Cardiac septum (tissue), 1 donor: ENCODE measurements around the gene RTP2.

DNA sequence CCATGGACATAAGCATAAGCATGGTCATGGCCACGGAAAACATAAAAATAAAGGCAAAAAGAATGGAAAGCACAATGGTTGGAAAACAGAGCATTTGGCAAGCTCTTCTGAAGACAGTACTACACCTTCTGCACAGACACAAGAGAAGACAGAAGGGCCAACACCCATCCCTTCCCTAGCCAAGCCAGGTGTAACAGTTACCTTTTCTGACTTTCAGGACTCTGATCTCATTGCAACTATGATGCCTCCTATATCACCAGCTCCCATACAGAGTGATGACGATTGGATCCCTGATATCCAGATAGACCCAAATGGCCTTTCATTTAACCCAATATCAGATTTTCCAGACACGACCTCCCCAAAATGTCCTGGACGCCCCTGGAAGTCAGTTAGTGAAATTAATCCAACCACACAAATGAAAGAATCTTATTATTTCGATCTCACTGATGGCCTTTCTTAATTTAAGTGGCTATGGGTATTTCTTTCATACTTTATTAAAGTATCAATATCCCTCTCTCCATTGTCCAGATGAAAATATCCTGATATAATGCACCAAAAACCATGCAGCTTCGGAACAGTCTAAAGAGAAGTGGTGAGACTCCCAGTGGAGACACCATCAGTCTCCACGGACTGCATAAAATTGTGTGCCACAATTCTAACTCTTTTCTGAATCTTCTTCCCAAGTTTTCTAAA, 24.9 kb downstream of the KNG1 start:
- PRO-cap, result no peak

- PRO-cap, result no peak
Measured at GRCh38 chr3:186785486-186786112, 2.2 kb downstream of the EIF4A2 start.

DNA sequence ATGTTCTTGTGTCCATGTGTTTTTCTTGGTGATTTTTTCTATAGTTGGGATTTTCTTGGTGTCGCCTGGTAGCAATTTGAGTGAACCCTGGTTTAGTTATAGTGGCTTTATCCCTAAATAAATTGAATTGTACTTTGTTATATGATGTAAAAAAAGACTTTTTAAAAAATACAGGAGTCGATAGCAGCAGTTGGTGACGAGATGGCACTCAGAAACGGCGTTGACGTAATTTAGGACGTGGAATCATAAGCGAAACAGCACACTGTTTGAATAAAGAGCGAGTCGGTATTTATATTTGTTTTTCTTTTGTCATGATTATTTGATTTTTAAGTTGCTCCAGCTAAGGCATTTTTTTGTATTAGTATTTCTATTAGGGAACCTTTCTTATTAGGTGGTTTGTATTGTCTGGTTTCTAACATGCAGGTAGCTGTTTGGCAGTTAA, 4.8 kb downstream of the EIF4A2 start:
- PRO-cap, result no peak

- PRO-cap, result no peak
Measured at GRCh38 chr3:186808797-186809158, 2.5 kb upstream of the RFC4 start.

- PRO-cap, result no peak
Measured at GRCh38 chr3:186893119-186893873, 37.0 kb upstream of the ST6GAL1 start.

GRCh38 chr3:186908786-186909543, 21.4 kb upstream of the ST6GAL1 start:
- PRO-cap, result no peak

GRCh38 chr3:186932483-186933024, 2.2 kb downstream of the ST6GAL1 start:
- PRO-cap, result bidirectional peak, plus-strand start at chr3:186932881, minus-strand start at chr3:186932717

GRCh38 chr3:186957638-186958271, 27.4 kb downstream of the ST6GAL1 start:
- PRO-cap, result no peak

GRCh38 chr3:186966252-186967122, 36.2 kb downstream of the ST6GAL1 start:
- PRO-cap, result unidirectional peak, plus-strand start at chr3:186966570

DNA sequence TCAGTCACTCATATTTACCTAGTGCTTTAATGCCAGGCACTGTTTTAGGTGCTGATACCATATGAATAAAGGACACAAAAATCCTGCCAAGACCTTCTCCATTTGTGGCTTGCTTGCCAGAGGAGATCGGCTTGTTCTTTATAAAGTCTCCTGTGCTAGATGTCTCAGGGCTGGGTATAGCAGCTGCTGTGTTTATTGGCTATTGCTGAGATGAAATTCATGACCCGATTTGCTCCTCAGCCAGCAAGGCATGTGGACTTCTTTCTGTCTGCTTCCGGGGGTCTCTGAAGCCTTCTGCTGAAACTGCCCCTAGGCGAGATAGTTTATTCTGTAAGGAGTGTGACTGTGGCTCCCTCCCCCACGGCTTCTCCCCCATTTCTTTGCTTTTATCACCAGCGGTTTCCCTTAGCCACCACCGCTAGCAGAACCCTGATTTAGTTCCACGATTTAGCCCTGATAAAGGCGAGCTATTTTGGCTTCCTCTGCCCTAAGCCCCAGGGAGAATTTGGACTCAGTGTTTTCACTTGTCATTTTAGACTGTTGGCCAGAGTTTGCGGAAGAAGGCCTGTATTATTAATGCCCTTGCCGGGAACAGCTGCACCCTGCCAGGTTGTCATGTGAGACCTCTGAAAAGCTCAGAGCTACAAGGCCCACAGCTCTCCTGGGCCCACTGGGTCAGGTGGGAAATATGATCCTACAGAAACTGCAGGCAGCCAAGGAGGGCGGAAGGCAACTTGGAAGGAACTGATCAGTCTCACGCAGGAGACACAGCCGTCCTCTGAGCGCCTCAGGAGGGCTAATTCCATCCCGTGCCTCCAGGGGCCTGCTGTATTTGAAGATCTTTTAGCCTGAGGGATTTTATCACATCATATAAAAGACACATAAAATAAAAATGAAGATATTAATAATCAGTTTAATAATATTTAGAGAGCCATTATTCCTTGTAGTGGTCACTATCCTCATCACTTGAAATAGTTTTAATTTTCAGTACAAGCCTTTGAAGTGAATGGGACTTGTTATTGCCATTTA, 46.9 kb downstream of the ST6GAL1 start:
- PRO-cap, result bidirectional peak, plus-strand start at position 699 of the sequence, minus-strand start at position 546 of the sequence

DNA sequence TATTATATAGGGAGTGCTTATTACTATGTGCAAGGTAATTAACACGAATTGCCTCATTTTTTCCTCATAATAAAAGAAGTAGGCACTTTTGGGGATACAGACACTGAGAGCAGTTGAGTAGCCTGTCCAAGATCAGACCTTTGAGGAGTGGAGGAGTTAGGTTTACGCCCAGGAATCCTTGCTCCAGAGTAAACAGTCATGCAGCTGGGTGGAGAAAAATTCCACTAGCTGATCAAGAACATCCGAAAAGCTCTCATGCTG, 53.2 kb downstream of the ST6GAL1 start:
- PRO-cap, result no peak

GRCh38 chr3:187025931-187026502, 95.7 kb downstream of the ST6GAL1 start:
- PRO-cap, result no peak

DNA sequence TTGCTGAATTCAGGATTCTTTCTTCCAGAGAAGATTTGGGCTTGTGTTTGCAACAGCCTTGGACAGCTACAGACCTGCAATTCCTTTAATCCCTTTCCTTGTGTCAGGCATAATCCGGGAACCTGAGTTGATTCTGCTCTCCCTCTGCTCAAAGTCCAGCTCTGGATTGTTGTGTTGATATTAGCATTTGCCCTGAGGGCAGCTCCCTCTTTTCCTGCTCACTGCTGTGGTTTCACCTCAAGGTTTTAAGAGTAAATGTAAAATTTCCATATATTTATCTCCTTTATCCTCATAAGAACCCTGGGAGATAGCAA, 23.3 kb upstream of the RTP1 start:
- PRO-cap, result no peak

GRCh38 chr3:187265488-187265874, 26.1 kb downstream of the MASP1 start:
- PRO-cap, result no peak

- PRO-cap, result no peak
Measured at GRCh38 chr3:187287216-187287477, 4.4 kb downstream of the MASP1 start.

- PRO-cap, result no peak
Measured at GRCh38 chr3:187537726-187538084, 132.5 kb downstream of the SST start.

DNA sequence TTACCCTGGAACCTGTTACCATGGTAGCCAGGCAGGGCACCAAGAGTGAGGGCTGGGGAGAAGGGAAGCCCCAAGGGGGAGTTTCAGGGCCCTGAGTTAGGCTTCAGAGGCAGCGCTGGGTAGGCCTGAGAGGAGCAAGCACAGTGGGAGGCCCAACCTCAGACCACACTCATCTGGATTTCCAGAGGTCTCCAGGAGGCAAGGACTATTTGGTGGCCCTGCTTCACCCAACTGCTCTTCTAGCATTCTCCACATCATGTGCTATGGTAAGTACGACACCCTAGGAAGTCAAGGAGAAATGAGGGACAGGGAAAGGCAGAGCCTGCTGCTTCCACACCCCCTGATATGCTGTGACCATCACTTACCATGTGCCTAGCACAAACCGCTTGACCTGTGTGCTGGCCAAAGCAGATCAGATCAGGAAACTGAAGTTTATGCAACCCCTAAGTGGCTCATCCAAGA, at the start of gene RTP2:
TSS of gene RTP2 (minus strand) at position 284 of the 462 bp plus-strand sequence.
- PRO-cap, result no peak

GRCh38 chr3:187713558-187714040, 11.2 kb upstream of the RTP2 start:
- PRO-cap, result unidirectional peak, plus-strand start at chr3:187713767

GRCh38 chr3:187741817-187742041, 3.5 kb downstream of the BCL6 start:
- PRO-cap, result no peak

GRCh38 chr3:187911989-187912281, 166.7 kb upstream of the BCL6 start:
- PRO-cap, result no peak